GM06990 (cell line): ENCODE measurements around a stretch of chr20.

DNA sequence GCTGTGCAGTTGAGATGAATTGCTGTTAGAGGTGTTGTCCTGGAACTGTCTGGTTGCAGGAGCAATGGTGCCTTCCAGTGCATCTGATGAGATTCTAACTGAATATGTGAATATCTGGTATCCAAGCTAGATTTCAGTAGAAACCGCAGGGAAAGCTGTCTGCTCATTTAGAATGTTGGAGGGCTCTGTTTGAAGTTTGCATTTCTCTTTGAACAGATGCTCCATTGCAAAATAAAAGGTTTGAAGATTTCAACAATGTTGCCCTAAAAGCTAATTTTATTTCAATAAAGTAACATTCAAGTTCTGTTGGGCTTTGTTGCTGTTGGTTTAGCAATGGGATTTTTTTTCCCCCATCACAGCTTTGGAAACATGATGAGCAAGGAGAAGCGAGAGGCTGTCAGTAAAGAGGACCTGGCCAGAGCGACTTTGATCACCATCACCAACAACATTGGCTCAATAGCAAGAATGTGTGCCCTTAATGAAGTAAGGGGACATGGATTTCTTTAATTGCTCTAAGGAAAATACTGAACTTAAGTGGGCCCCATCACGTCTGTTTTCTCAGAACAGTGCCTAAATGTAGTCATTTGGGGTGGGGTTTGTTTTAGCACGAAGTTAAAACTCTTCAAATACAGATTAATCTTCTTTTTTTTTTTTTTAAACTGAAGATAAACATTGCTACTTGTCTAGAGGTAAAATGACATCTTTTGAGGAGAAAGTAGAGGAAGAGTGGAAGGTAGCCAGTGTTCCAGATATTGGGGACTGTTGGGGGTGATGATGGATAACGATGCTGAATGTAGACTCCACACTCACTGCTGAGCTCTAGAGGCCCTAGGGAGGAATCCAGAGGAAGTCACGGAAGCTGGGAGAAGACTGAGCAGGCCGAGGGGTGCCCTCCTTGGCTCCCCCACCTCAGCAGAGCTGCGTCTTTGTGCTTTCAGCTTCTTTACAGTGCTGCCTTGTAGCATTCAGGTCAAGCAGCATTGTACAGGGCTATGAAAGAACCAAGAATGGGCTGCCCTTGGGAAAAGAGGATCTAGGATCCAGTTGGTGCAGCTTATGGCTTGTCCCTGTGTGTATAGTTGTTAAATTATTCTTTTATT is 27.7 kb downstream of the PANK2 start:
- RRBS: no CpG with 5 or more reads among the region's 9 CpGs

GRCh38 chr20:3980590-3981194 is 34.7 kb downstream of the RNF24 start:
- RRBS: no CpG with 5 or more reads among the region's 5 CpGs

- RRBS: no CpG with 5 or more reads among the region's 5 CpGs
Measured at GRCh38 chr20:3986123-3986671, 29.2 kb downstream of the RNF24 start.

DNA sequence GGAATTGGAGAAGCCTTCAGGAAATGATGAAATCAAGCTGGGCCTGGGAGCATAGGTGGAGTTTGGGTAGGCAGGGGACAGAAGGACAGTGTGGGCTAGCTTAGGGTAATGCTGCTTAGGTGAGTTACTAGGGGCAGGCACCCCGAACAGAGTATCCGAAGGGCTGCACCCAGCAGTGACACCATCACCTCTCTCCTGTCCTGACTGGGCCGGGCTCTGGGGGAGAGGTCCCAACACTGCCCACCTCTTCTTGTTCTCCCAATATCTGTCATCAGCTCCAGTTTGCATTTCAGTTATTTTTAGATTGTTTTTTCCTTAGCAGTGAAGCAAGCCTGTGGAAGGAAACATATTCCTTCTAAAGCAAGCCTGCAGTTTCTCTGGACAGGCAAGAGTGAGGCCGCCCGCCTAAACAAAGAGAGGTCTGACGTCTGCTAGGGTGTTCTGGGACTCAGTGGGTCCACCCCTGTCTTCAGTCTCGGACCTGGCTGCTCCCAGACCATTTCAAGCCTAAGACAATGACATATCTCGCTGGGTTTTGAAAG is 36.6 kb upstream of the RNF24 start:
- RRBS: no CpG with 5 or more reads among the region's 8 CpGs

GRCh38 chr20:4060037-4060846 is 44.9 kb upstream of the RNF24 start:
- RRBS: no CpG with 5 or more reads among the region's 12 CpGs

GRCh38 chr20:4150134-4150544 is 1.5 kb downstream of the SMOX start:
- RRBS: no CpG with 5 or more reads among the region's 7 CpGs

DNA sequence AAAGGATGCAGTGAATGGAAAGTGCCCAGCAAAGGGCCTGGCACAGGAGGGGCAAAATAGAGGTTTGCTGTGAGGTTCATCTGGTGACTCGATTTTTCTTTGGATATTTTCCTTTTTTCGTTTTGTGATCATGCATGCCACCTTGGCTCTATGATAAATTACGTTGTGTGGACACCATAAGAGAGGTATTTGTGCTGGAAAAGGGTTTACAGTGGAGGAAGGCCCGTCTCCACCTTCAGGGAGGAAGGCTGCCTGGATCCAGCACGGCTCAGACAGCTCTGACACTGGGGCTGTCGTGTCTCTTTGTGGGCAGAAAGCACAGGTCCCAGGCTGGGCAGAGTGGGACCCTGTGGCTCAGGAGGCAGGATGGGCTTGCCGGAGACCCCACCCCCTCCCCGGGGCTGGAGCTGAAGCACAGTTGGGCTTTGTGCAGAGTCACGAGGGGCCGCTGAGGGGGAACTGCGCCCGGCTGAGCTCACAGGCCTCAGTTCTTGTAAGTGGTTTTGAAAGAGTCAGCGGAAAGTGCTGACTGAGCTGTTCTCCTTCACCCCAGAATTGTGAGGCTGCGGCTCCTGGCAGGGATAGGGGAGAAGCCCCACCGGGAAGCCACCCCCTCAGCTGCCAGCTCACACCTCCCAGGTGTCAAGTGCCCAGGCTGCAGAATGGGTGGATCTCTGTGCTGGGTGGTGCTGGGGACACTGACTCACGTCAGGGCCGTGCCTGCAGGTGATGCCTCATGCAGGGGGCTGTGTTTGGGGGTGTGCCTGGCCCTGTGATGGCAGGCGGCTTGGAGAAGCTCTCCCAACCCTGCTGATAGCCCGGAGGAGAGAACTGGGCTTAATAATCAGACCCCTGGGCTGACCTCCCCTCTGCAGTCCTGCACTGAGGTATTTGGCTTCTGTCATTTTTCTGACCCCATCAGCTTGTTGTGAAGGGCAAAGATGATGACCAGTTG is 12.2 kb downstream of the SMOX start:
- RRBS: 11% methylated on average over 5 of the region's 19 CpGs

DNA sequence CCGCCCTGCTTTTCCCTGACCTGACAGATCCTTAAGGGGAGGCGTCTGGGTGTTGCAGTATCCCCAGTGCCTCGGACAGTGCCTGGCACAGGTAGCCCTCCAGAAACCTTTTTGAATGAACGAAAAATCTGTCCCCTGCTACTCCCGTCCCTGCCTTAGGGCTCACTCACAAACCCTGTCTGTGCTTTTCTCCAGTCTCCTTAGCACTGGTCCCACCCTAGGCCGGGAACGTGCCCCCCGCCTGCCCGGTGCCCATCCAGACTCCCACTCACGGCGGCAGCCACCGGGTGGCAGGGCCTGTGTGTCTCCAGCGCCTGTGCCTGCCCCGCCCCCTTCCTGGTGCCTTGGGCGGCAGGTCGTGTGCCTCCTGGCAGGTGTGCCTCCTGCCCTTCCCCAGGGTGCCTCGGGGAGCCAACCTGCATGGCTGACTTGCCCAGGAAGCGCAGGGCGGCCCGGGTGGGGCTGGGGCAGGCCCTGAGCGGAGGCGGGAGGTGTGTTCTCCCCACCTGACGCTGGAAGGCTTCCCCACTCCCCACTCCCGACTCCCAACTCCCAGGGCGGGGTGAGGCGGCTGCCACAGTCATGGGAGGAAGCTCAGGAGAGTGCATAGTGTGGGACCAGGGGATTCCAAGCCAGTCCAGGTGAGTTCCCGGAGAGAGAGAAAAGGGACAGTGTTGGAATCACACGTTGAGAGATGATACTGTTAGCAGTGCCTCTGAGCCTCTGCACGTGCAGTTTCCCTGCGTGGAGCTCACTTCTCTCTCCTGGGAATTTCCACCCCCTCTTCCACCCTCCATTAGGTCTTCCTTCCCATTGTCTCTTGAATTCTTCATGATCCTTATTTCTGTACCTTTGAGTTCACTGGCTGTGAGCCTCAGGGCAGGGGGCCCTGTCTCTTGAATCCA is 13.3 kb downstream of the SMOX start:
- RRBS: 10% methylated on average over 3 of the region's 30 CpGs

GRCh38 chr20:4689022-4689406 is 2.8 kb downstream of the PRNP start:
- RRBS: no CpG with 5 or more reads among the region's 2 CpGs

GRCh38 chr20:4789069-4789578 is 34.3 kb downstream of the RASSF2 start:
- RRBS: no CpG with 5 or more reads among the region's 8 CpGs

- RRBS: no CpG with 5 or more reads among the region's 6 CpGs
Measured at GRCh38 chr20:4922117-4922684, 79.1 kb downstream of the SLC23A2 start.

GRCh38 chr20:5077999-5078387 is 34.9 kb downstream of the TMEM230 start:
- RRBS: no CpG with 5 or more reads among the region's 3 CpGs

DNA sequence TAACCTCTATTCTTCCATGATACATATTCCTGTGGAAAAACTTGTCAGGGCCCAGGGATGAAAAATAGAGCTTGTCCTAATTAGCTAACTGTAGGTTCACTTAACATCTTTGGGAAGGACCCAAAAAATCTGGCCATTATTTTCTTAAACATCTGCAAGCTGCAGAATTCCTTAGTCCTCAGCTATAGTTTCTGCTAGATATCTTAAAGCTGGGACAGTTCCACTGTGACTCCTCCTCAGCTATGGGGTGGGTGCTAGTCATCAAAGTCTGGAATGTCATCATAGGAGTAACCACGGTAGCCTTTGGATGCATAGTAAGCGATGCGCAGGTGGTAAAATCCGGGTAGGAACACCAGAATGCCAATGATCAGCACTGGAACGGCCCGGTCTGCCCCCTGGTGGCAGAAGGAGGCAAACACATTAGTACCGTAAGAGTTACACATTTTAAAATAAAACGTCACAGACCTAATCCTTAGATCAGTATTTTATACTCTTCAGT is 12.3 kb downstream of the TMEM230 start:
- RRBS: no CpG with 5 or more reads among the region's 8 CpGs

GRCh38 chr20:5127411-5128191 is 793 bp downstream of the CDS2 start:
- RRBS: no CpG with 5 or more reads among the region's 17 CpGs

GRCh38 chr20:5135358-5136013 is 8.7 kb downstream of the CDS2 start:
- RRBS: no CpG with 5 or more reads among the region's 4 CpGs

DNA sequence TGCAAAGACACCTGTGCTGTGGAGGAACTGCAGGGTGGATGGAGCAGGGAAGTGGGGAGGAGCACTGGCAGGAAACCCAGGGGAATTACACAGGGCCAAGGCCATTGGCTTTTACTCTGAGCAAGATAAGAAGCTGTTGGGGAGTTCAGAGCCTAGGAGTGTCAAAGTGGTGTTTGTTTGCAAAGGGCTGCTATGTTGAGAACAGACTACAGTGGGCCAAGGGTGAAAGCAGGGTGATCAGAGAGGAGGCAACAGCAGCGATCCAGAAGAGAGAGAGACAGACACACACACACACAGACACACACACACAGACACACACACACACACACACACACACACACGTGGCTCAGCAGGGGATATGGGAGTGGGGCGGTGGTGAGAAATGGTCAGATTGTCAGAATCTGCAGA is 75.7 kb downstream of the CDS2 start:
- RRBS: no CpG with 5 or more reads among the region's 3 CpGs

GRCh38 chr20:5445621-5446233 is 129.0 kb upstream of the PROKR2 start:
- RRBS: no CpG with 5 or more reads among the region's 6 CpGs

- RRBS: 45% methylated on average over 20 of the region's 42 CpGs
Measured at GRCh38 chr20:5503770-5504800, 106.7 kb downstream of the GPCPD1 start.

DNA sequence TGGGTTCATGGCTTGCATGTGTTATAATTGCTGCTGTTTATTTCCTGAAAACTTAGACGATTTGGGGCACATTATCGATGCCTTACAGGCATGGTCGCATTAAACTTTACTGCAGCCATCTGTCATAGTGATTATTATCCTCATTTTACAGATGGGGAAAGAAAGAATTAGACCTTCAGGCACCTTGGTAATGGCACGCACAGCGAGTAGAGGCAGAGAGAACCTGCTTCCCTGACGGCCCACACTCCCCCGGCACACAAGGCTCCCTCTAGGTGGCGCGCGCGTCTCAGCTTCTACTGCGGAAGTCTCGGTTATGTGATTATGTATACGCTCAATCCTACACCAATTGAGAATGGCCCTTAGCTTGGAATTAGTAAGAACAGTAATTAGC is 81.3 kb downstream of the GPCPD1 start:
- RRBS: no CpG with 5 or more reads among the region's 14 CpGs

DNA sequence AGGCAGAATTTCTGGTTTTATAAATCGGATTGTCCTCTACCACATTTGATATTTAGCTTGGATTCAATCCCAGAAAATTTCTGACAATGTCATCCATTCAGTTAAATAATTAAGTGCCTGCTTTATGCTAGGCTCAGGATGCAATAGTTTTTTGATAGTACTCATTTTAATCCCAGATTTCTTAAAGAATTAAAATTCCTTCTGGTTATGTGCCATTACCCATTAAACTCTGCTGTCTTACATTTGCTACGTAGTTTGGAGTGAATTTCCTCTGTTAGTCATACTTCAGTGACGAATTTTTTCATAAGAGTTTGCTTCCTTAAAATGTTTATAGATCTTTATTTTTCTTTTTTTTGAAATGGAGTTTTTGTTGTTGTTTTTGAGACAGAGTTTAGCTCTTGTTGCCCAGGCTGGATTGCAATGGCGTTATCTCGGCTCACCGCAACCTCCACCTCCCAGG is 2.2 kb upstream of the GPCPD1 start:
- RRBS: no CpG with 5 or more reads among the region's 6 CpGs